HEK293 (cell line): ENCODE measurements around the gene INPP5E.

- PRO-cap, result no peak
- RRBS, 2 experiments, result 79 to 89% methylated on average over 3 to 7 of the region's 30 CpGs
Observed at GRCh38 chr9:136358156-136358781, 5.3 kb downstream of the DNLZ start.

DNA sequence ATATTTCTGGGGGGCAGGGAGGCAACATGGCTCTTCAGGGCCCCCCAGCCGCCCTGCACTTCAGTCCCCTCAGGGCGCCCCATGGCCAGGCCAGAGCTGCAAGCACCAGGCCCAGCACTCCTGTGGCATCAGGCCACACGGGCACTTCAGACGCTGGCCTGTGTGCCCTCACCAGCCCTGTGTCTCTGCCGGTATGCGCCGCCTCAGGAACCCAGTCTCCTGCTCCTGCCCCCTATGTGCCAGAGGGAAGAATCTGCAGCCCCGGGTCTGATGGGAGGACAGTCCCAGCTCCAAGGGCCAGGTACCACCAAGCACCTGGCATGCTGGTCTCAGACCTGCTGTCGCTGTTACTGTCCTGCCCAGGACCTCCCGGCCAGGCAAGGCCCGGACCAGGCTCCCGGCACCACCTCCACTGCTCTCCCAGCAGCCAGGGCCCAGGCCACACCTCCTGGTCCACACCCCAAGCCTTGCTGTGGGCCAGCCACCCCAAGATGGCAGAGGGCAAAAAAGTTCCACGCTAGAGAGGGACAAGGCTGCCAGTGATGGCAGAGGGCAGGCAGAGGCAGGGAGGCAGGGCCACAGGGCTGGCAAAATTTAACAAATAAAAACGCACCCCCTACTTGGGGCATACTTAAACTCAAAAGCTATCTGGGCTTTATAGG lies 1.2 kb downstream of the DNLZ start:
- PRO-cap, result no peak
- RRBS, 2 experiments, result 76 to 86% methylated on average over 6 of the region's 14 CpGs

DNA sequence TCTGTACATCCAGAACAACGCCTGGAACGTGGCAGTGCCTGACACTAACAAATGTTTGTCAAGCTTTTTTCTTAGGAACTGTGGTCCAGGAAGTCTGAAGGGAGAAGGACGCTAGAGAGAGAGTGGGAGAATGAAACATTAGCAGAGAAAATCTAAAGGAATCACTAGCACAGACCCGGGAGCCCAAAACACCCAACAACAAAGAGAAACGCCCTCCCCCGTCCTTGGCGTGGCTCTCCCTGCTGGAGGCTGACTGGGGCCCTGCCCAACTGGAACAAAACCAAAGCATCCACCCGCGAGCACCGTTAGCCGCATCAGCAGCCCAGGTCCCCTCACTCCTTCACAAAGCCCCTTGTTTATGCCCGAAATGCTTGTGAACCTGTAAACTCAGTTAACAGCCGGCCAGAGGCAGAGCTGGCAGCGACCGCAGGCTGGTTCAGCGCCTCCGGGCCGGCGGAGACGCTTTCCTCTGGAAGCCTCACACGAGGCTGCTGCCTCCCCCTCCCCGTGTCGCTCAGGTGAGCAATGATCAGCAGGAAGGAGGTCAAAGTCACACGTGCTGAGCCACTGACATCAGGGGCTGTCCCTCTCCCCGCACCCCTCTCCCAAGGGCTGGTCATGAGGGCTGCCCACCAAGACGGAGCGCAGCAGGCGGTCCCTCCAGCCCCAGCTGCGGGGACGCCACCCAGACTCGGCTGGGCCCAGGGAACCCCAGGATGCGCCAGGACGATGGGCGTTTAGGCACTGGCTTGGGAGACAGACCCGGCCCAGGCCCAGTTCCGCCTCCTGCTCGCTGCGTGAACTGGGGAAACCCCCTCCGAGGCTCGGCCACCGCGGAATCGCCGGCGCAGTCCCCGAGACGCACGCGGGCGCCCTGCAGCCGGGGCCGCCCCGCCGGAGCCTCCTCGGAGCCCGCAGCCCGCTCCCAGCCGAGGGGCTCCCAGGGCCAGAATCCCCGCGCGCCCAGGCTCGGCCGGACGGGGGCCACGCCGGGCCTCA lies 674 bp downstream of the SNAPC4 start:
- PRO-cap, result bidirectional peak, plus-strand start at position 390 of the sequence, minus-strand start at position 200 of the sequence; bidirectional peak, plus-strand start at position 688 of the sequence, minus-strand start at position 490 of the sequence
- RRBS, 2 experiments, result 2% methylated on average over 32 of the region's 66 CpGs

DNA sequence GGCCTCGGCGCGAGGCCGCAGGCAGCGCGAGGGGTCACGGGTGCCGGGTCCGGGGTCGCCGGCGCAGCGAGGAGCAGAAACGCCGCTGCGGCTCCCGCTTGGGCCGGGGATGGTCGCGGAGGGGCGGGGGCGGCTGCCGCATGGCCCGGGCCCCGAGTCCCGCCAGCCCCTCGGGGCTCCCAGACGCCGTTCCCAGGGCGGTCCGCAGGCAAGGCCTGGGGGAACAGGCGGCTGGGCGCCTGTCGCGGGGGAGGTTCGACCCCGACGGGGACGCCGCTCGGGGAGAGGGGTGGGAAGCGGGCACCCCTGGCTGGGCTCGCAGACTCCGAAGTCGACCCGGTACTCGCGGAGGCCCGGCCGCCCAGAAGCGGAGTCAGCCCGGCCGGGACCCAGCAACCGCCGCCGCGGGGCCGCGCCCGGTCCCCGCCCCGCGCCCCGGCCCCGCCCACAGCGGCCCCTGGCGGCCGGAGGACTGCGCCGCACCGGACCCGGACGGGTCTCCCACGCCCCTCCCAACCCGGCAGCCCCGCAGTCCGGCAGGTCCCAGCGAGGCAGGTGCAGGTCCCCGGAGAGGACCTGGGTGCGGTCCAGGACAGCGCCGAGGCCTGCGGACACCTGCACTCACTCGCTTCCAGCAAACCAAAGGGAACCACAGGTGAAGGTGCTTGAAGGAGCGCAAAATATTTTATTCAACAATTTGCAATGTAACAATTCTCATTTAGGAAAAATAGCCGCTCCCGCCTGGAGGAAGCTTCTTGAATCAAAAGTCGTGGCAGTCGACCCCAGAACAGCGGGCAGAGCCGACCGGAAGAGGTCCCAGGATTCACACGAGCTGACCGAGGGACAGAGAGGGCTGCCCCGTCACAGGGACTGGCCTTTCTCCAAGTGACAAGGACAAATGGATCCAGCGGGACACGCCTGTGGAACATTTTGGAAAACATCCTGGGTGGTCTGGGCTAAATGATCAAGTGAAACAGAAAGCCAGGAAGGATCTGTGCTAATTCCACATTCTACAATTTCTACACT lies at the start of gene INPP5E:
Gene INPP5E (minus strand): TSS at position 406 of the 1,026 bp plus-strand sequence.
- PRO-cap, result bidirectional peak, plus-strand start at position 181 of the sequence, minus-strand start at position 191 of the sequence; bidirectional peak, plus-strand start at position 531 of the sequence, minus-strand start at position 365 of the sequence
- RRBS, 2 experiments, result 1 to 2% methylated on average over 22 of the region's 97 CpGs

DNA sequence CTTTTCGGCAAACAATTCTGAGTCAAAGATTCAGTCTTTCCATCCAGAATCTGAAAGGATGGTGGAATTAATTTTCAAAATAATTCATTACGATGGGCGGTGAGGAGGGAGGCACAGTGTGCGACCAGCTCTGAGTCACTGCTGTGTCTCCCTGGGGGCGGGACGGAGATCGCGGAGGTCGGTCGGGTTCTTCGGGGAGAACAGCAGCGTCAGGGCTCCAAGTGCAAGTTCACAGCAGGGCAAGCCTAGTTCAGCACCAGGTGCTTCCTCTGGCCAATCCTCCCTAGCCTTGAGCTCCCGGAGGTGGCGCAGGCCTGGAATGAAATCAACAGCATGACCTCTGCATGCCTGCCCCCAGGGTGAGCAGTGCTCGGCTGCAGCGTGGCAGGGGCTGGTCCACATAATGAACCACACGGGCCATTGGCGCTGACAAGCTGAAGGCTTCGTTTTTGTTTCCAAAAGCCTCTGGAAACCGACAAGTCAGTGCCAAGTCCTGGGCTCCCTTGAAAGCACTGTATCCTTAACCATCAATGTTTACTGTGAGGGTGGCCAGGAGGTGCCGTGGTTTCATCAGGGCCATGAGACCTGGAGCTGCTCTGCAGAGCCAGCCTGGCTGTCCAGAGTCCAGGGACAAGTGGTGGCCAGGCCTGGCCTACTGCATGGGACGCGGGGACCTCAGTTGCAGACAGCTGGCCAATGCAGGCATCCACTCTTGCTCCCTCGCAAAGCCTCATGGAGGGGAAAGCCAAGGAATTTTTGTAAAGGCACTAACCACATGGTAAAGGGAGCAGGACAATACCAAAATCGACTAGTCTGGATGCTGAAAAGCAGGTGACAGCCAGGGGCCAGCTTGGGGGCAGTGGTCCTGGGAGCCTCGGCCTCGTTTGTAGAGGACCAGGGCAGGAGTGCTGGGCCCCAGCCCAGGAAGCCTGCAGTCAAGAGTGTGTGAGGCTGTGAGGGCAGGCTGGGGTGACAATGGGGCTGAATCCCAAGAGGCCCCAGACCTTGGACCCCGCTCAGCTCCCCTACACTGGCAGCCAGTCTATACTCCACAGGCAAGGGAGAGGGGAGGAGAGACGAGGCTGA lies 2.2 kb upstream of the INPP5E start:
- PRO-cap, result no peak
- RRBS, 2 experiments, result no CpG with 5 or more reads among the region's 29 CpGs

- PRO-cap, result no peak
- RRBS, 2 experiments, result 91 to 92% methylated on average over 13 of the region's 36 CpGs
Observed at GRCh38 chr9:136538347-136539225, 7.3 kb downstream of the NOTCH1 start.

DNA sequence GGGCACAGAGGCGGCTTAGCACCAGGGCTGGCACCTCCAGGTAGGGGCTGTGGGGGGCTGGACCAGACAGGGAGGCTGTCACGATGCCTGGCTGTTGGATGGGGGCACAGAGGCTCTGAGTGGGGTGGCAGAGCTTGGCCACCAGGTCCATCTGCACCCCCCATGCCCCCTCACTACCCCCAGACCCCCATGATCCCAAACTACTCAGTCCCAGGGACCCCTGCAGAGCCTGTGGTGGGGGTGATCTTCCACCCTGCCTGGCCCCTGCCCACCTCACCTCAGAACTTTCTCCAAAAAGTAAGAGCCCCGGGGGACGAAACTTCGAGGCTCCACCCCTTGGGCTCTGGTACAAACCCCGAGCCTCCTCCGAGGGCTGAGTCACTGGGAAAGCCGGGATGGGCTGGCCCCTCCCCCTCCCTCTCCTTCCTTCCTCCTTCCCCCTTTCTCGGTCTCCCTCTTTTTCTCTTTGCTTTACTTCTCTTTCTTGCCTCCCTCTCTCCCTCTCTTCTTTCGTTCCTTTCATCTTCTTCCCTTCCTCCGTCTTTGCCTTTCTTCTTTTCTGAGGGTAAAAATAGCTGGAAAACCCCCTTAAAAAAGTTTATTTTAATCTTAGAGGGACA lies 5.4 kb upstream of the NOTCH1 start:
- PRO-cap, result unidirectional peak, minus-strand start at position 288 of the sequence
- RRBS, 2 experiments, result 2 to 12% methylated on average over 5 of the region's 11 CpGs

- PRO-cap, result no peak
- RRBS, 2 experiments, result 97% methylated on average over 4 of the region's 18 CpGs; no CpG with 5 or more reads in 1 of the 2 experiments
Observed at GRCh38 chr9:136677783-136678320, 9.4 kb downstream of the AGPAT2 start.

GRCh38 chr9:136685034-136685528 lies 2.2 kb downstream of the AGPAT2 start:
- PRO-cap, result no peak
- RRBS, 2 experiments, result no CpG with 5 or more reads among the region's 8 CpGs

DNA sequence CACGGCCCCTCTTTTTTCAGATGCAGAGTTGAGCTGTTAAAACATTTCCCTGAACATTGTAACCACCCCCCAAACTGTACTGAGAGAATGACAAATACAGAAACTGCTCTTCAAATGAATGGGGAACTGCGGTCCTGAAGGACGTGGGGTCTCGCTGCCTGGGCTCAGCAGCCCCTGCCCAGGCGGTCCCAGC lies 992 bp upstream of the AGPAT2 start:
- PRO-cap, result no peak
- RRBS, 2 experiments, result no CpG with 5 or more reads among the region's 5 CpGs

DNA sequence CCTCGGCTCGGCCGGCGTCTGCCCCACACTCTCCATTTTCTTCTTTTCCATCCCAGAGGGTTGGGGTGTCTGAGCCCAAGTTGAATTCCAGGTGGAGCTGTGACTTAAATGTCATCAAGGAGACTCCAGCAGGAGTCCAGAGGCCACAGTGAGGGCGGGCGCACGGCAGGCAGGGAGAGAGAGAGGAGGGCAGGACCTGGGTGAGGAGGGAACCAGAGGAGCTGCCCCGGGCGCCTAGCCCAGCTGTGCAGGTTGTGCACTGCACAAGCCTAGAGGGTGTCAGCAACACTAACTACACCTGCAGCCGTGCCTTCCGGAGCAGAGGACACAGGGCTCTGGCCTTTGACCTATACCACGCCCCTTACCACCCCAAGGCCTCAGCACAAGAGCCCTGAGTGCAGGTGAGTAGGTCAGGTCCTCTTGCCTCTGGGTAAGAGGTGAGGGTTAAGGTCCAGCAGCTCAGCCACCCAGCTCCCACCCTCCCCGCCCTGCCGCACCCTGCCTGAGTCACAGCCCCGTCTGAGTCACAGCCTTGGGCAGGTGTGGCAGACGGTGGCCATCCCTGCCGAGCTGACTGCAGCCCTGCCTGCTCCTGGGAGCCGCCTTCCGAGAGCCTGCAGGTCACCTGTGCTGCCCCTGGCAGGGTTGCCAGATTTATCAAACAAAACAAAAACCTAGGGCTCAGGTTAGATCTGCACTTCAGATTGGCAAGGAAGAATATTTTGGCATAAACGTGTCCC lies 6.4 kb upstream of the AGPAT2 start:
- PRO-cap, result no peak
- RRBS, 2 experiments, result 62 to 89% methylated on average over 4 to 6 of the region's 20 CpGs

DNA sequence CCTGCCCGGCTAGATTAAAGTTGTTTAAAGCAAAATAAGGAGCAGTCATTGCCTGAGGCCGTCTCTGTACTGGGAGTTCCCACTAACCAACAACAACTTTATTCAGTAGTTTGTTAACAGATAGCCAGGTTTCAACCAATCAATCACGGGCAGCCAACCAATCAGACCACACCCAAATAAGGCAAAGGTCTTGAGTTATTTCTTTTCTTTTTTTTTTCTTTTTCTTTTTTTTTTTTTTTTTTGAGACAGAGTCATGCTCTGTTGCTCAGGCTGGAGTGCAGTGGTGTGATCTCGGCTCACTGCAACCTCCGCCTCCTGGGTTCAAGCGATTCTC lies 7.6 kb upstream of the DIPK1B start:
- PRO-cap, result no peak
- RRBS, 2 experiments, result no CpG with 5 or more reads among the region's 6 CpGs

- PRO-cap, result unidirectional peak, plus-strand start at chr9:136714344
- RRBS, 2 experiments, result 83 to 95% methylated on average over 6 of the region's 25 CpGs
Observed at GRCh38 chr9:136714095-136715216, 2.1 kb downstream of the DIPK1B start.

GRCh38 chr9:136765713-136766091 lies 1.4 kb upstream of the LCN15 start:
- PRO-cap, result no peak
- RRBS, 2 experiments, result no CpG with 5 or more reads among the region's 8 CpGs

DNA sequence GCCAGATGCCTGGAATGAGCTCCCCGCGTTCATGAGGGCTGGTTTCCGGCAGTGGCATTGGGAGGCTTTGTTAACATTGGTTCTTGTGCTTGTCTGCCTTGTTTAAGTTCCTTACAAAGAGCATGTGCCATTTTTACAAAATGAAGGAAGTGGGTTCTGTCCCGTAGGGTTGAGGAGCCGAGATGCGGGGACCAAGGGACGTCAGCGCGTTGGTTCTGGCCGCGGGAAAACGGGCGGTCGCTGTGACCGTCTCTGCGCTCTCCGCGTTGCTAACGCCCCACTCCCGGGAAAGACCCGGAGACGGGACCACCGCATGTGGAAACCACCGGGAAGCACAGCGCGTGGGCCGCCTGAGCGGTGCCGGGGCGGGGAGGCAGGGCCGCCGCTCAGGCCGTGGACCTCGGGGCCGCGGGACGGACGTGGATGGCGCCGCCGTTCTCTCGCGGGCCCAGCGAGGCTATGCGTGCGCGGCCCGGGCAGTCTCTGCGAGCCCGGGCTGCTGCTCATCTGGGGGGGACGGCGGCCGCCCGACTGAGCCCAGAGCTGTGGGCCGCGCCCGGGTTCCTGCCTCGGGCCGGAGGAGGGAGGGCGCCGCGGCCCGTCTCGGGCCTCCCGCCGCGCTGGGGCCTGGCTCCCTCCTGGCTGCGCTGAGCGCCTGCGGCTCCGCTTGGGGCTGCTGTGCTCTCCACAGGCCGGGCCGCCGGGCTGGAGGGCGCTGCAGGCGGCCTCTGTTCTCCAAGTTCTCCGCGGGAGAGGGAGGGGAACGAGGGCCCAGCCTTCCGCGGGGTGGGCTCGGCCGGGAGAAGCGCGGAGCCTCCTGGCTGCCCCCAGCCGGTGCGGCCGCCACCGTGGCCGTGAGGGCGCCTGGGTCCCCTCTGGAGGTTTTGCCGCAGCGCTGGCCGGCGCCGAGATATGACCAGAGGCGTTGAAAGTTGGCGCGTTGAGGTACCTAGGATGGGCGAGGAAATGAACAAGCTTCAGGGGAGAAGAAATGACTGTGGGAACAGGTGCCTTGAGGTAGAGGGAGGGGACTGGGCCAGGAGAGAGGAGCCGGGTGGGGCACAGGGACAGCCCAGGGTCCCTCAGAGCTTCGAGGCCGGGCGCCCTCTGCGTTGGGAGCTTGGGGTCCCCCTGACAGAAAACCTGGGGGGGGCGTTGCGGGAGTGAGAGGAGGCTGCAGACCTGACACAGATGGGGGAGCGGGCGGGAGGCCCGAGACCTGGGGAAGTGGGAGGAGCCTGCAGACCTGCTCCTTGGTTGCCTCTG lies 13.7 kb downstream of the RABL6 start:
- PRO-cap, result no peak
- RRBS, 2 experiments, result 91 to 92% methylated on average over 20 to 26 of the region's 110 CpGs

- PRO-cap, result no peak
- RRBS, 2 experiments, result 92 to 100% methylated on average over 2 to 3 of the region's 52 CpGs
Observed at GRCh38 chr9:136838787-136840027, 3.1 kb upstream of the AJM1 start.

- PRO-cap, result no peak
- RRBS, 2 experiments, result no CpG with 5 or more reads among the region's 12 CpGs
Observed at GRCh38 chr9:136864913-136865619, 1.0 kb downstream of the EDF1 start.

DNA sequence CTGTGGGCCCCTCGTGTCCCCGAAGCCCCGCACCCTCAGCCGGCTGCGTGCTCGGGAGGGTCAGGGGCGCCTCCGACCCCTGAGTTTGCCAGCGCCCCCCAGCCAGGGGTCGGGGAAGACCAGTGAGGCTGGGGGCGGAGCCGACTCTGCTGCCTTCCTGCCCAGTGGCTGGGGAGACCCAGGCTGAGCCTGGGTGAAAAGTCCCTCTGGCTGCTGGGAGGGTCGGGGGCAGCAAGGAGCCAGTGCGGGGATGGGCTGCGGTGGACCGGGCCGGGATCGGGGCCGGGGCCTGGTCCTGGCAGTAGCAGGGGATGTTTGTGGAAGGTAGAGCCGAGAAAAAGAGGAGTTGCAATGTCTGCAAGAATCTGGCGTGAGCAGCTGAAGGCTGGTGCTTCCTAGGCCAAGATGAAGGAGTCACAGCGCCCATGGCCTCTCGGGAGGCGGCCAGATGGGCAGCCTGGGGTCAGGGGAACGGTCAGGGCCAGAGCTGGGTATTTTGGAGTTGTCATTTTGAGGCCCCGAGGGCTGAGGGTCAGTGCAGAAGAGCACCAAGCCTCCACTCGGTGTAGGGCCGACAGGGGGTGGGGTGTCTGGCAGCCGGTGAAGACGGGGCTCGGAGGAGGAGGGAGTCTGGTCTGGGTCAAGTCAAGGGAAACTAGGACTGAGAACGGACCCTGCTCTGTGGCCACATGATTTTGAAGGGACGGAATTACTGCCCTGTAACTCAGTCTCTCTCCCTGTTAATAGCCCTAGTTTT lies 795 bp downstream of the TRAF2 start:
- PRO-cap, result no peak
- RRBS, 2 experiments, result 2 to 4% methylated on average over 4 of the region's 33 CpGs

DNA sequence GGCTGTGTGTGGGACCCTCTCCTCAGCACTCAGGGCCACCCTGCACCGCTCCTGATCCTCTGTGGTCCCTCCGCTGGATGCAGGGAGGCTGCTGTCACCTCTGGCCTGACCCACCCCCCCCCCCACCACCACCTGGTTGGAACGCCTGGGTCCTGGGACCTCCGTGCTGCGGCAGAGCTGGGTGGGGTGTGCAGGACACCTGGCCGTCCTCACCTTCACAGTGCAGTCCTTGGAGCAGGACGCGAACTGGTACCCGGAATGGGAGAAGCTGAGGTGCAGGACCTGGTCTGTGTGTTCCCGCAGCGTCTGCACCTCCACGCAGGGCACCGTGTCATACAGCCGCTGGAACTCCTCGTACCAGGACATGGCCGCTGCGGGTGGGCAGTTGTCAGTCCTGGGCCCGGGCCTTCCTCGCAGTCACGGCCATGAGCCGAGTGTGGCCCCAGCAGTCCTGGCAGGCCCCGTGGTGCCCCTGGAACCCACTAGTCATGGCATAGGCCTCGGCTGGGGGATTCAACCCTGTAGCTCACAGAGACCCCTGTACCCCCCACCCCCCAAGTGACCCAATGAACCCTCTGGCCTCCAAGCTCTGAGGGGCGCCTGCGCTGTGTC lies 1.3 kb downstream of the FBXW5 start:
- PRO-cap, result no peak
- RRBS, 2 experiments, result no CpG with 5 or more reads among the region's 25 CpGs

DNA sequence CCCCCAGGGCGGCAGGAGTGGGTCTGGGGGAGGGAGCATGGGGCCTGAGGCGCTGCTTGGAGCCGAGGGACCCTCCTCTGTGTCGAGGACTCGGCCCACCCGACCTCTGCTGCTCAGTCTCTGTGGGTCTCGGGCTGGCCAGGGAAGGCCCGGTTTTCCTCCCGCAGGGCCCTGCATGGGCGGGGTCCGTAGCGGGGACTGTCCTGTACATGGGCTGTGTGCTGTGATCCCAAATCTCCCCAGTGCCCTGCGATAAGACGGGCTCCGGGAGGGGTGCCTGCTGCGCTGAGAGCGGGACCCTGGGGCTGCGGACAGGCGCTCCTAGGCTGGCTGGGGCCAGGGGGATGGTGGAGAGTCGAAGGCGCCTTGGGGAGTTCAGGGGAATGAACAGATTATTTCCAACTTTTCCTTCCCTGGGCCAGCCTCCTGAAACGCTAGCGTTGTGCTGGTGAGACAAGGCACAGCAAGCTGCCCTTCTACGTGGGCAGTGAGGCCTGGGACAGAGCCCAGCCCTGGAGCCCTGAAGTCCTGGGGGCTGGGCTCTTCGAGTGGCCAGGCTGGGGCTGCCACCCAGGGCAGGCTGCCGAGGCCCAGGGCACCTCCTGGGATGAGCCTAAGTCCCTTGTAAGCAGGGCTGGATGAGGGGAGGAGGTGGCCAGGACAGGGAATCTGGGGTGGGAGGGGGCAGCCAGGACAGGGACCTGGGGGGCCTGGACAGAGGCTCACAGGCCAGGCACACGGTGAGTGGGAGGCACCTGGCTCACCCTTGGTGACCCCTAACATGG lies 1.6 kb upstream of the LCN12 start:
- PRO-cap, result bidirectional peak, plus-strand start at position 116 of the sequence, minus-strand start at position 111 of the sequence
- RRBS, 2 experiments, result no CpG with 5 or more reads among the region's 27 CpGs